A375 (cell line): ENCODE measurements around a stretch of chr6.

GRCh38 chr6:6317762-6318439 lies 2.6 kb downstream of the F13A1 start:
- RAMPAGE, long total RNA: no peak

DNA sequence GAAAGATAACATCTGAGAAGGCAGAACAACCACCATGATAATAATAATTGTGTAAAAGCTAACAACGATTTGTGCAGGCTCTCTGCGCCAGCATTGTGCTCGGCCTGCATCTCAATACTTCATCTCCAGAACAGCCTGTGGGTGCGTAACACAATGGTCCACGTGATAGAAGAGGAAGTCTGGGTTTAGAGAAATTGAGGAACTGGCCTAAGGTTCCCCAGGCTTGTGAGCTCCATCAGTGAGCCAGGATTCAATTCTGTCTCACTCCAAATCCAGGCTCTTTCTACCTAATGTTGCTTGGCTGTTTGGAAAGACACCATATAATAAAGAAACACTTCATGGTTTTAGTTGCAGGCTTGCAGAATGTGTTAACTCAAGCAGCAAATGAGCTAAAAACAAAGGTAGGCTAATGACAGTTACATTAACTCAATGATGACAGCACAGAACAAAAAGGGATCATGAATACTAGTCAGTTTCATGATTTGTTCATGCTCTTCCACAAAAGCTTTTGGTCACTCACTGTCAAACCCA lies 71.3 kb downstream of the LY86 start:
- RAMPAGE, long total RNA: no peak

- RAMPAGE, long total RNA: no peak
Measured at GRCh38 chr6:6686581-6687714, 98.4 kb downstream of the LY86 start.

GRCh38 chr6:6730689-6731234 lies 142.2 kb downstream of the LY86 start:
- RAMPAGE, long total RNA: no peak

DNA sequence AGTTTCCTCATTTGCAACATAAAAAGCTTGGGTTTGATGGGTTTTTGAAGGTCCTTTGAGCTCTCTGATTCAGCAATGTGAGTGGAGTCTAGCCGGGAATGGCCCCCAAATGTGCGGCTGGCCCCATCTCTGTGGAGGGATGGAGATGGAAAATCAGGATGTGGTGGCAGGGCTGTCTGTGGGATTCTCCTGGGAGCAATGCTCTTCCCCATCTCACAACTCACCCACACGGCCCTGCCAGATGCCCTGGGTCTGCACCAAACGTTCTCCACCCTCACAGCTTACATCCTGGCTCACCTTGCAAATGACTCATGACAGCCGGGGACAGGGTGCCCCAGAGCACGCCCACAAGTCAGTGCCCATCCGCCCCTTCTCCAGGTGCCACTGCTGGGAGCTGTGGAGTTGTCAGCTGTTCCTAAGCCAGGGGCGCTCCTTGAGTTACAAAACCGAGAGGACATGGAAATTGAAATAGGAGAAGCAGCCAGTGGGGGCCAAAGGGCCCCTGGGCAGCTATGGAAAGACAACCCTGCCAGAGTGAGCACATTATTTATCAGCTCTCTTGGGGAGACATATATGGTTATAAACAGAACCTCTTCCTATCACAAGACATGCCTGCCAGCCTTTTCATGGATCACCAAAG lies 236.6 kb downstream of the LY86 start:
- RAMPAGE, long total RNA: no peak

DNA sequence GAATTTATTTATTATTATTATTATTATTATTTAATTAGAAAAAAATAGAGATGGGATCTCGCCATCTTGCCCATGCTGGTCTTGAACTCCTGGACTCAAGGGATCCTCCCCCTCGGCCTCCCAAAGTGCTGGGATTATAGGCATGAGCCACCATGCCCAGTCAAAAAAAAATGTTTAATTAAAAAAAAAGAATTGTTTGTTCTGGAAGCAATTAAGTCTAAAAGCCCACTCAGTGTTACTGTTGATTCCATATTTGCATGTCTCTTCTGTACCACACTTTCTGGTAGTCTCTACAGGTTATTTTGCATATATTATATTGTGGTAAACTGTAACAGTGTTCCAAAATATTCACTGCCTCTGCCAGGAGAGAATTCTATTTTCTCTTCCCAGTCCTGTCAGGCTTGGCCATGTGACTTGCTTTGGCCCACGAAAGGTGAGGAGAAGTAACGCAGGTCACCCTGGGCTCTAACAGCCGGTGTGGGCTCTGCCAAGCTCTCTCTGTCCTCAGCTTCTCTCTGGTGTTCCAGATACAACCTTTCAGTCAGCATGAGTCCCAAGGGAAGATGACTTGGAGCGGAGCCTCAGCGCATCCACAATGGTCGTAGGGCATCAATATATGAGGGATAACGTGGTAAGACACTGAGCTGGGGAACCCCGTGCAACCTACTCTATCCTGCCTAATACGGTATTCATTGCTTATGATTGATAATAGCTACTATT lies 113.1 kb upstream of the RREB1 start:
- RAMPAGE, long total RNA: no peak

DNA sequence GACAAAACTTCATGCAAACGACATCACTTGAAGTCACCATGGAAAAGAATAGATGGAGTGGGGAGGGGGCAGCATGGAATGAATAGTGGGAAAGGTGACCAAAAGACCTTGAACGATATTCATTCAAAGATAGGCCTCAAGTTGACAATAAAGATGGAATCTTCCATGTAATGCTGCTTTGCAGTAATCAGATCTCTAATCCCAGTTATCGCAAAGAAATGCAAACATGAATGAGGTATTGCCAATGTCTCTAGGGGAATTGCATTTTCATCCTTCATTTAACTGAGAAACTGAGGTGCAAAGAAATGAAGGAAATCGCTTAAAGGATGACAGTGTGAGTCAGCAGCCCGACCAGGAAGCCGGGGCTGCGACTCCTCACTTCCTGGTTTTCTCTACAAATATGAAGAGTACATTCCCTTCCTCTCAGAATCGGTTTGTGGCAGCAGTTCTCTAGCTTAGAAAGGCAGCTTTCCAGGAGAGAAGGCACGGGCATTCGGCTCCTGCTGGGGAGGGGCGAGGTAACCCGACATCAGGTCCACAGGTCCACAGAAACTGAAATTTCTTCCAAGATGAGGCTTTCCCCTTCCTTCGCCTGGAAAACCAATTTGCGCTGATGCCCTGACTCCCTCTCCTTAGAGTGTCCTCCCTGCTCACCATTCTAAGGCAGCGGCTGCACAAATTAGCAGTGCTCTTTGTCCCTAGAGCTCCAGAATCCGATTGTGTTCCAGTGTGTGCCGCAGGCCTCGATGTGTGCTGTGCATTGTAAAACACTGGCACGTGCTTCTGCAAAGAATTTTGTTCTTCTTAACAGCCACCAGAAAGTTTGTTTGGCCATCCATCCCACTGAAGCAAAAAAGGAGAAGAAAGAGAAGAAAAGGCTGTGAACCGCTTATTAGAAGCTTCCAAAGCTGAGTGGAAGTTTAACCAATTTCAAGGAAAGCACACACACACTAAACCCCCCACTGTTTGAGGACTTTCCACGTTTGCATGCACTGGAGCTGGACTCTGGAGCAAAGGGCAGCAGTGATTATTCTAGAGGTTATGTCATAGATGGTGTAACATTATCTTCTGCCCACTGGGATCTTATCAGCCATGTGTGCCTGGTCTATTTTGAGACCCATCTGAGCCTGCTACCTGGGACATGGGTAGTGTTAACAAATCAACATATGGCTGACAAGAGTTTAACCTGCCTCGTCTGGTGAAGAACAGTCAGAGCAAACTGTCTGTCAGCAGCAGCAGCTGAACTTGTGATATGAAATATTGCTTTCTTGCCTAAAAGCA lies 65.2 kb upstream of the RREB1 start:
- RAMPAGE, long total RNA: no peak

GRCh38 chr6:7053224-7053377 lies 54.7 kb upstream of the RREB1 start:
- RAMPAGE, long total RNA: no peak

DNA sequence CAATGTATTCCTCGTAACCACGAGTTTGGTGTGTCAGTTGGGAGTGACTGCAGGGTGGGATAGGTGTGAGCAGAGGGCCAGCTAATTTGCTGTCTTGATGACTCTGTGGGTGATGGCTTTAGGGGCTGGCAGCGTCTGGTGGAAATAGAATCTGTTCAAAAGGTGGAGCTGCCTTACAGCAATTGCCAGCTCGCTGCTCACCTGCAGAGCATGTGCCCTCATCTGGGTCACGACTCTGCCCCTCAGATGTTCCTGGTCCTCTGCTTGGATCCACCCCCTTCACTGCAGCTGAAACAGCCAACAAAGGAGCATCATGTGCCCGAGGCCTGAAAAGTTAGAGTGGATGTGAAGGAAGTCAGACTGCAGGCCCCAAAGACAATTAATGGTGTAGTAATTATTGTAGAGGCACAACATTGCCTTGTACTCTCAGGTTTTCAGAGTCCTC lies 19.9 kb downstream of the RREB1 start:
- RAMPAGE, long total RNA: no peak

- RAMPAGE, long total RNA: no peak
Measured at GRCh38 chr6:7129790-7130163, 22.0 kb downstream of the RREB1 start.

DNA sequence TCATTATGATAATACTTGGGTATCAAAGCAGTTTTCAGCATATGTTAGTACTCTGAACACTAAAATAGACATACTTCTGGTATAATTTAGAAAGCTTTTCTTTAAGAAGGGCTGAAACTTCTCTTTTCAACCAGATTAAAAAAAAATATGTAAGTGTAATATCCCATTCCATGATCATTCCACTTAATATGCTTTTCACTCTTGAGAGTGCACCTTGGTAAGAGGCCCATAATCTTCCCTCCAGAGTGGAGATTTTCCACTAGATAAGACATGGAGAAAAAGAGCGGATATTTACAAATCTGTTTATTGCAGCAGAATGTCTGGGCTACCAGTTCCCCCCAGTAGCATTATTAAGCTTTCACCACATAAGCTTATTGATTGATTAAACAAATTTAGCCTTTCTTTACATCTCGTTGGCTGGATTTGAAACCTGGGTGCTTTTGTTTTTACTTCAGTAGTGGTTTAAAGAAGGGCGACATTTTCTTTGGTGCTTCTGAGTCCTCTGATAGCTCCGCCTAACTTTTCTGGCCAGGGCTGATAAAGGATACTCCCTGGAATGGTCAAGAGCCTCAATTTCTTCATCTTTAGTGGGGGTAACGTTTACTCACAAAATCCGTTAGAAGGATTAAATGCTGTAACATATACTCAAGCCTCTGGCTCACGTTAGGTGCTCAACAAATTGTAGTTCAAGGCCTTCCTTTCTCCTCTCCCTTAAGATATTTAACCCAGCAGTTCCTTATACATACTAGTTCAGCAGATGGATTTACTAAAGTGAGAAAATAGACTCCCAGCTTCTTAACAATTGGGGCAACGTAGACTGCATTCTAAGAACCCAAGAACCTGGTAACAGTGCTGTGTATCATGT lies 91.1 kb downstream of the RREB1 start:
- RAMPAGE, long total RNA: no peak

GRCh38 chr6:7201675-7202599 lies 94.2 kb downstream of the RREB1 start:
- RAMPAGE, long total RNA: no peak

DNA sequence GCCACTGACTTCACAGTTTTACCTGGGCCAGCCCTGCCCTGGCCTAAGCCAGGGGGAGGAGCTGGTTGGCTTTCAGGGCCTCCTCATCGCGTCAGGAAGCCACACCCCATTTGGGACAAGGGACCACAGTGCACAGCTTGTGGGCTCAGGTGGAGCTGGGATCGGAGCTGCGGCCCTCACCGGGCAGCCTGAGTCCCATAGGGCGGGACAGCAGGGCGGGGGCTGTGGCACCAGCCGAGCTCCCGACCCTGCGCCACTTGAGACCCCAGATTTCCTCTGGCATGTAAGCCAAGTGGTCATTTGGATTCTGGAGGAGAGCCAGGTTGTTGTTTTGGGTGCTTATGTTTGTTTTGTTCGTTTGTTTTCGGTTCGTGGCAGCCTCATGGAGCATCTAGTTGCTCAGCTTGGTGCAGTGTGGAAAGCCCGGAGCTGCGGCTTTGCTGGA lies 42.2 kb downstream of the RIOK1 start:
- RAMPAGE, long total RNA: no peak

GRCh38 chr6:7543849-7544908 lies 2.7 kb downstream of the DSP start:
- RAMPAGE, long total RNA: no peak

- RAMPAGE, long total RNA: no peak
Measured at GRCh38 chr6:7570146-7570753, 19.7 kb upstream of the SNRNP48 start.

DNA sequence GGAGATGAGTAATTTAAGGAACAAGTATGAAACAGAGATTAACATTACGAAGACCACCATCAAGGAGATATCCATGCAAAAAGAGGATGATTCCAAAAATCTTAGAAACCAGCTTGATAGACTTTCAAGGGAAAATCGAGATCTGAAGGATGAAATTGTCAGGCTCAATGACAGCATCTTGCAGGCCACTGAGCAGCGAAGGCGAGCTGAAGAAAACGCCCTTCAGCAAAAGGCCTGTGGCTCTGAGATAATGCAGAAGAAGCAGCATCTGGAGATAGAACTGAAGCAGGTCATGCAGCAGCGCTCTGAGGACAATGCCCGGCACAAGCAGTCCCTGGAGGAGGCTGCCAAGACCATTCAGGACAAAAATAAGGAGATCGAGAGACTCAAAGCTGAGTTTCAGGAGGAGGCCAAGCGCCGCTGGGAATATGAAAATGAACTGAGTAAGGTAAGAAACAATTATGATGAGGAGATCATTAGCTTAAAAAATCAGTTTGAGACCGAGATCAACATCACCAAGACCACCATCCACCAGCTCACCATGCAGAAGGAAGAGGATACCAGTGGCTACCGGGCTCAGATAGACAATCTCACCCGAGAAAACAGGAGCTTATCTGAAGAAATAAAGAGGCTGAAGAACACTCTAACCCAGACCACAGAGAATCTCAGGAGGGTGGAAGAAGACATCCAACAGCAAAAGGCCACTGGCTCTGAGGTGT lies 10.0 kb upstream of the SNRNP48 start:
- RAMPAGE, long total RNA: no peak

DNA sequence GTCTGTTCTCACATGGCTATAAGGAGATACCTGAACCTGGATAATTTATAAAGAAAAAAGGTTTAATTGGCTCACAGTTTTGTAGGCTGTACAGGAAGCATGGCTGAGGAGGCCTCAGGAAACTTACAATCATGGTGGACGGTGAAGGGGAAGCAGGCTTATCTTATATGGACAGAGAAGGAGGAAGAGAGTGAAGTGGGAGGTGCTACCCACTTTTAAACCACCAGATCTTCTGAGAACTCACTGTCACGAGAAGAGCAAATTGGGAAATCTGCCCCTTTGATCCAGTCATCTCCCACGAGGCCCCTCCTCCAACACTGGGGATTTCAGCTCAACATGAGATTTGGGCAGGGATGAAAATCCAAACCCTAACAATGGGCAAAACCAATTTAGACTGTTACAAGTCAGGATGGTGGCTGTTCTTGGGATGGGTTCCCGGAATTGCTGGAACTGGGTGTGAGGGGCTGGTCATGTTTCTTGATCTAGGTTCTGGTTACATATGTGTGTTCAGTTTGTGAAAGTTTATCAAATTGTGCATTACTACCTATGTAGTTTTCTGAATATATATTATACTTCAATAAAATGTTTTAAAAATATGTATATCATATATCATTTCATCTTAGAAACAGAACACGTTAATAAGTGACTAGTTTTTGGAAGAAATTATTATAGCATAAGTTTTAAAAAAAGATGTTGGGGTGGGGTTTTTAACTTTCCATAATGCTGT lies 24.3 kb upstream of the BMP6 start:
- RAMPAGE, long total RNA: no peak

DNA sequence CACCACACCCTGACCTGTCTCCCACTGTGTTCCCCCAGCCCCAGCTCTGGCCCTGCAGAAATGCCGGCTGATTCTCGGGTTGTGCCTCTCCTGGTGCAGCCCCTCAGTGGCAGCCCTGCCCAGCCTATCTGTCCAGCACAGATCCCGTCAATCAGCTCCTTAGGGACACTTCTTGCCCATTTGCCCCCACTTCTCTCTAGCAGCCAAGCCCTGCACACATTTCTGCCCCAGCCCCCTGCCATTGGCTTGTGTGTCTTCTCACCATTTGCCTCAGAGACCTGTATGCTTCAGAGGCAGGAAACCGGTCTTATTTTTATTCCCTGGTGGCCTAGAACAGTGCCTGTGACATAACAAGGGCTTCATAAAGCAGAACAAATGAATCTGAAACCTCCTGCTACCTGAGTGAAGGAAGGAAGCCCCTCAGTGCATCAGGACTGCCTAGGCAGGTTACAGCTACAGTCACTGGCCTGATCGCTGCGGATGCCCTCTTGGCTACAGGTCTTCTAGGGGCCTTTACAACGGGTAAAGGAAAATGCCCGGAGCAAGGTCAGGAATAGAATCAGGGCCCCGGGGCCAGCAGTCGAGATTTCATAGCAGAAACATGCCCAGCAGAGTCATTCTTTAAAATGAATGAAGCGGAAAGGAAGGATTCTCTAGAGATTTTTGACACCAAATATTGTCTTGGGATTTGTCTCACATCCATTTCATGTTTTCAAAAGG lies 22.7 kb downstream of the TXNDC5 start:
- RAMPAGE, long total RNA: no peak

- RAMPAGE, long total RNA: no peak
Measured at GRCh38 chr6:7911358-7911960, 871 bp upstream of the TXNDC5 start.

- RAMPAGE, long total RNA: no peak
Measured at GRCh38 chr6:7916842-7917550, 6.4 kb upstream of the TXNDC5 start.